Hair follicle dermal papilla cell (primary cell): ENCODE data around the gene CCL11.

DNA sequence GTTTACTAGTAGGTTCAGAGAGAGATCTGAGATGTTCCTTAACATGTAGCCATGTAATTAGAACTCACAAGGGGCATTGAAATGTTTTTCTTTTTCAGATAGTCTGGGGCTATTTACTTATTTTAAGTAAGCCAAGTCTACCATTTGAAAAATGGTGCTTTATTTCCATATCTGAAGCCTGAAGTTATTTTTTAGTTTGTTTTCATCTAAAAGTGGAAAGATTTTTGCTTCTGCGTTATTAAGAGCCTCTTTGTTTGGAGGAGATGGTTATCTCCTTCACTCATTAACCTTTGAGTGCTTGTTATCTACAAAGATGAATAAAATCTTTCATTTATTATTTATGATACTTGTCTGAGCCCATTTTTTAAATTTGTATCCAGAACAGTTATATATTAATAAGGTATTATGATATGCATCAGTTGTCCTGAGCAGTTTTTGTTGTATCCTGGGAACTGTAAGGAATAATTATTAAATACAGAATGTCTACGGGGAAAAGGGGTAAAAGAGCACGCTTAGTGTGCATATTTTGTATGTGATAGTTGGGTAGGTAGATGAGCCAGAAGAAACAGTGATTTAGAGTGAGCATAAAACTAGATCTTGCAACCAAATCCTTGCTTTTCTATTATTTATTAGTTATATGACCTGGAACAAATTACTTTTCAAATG is 31.7 kb downstream of the ZNF207 start:
- CAGE, long polyA plus RNA, result no peak

DNA sequence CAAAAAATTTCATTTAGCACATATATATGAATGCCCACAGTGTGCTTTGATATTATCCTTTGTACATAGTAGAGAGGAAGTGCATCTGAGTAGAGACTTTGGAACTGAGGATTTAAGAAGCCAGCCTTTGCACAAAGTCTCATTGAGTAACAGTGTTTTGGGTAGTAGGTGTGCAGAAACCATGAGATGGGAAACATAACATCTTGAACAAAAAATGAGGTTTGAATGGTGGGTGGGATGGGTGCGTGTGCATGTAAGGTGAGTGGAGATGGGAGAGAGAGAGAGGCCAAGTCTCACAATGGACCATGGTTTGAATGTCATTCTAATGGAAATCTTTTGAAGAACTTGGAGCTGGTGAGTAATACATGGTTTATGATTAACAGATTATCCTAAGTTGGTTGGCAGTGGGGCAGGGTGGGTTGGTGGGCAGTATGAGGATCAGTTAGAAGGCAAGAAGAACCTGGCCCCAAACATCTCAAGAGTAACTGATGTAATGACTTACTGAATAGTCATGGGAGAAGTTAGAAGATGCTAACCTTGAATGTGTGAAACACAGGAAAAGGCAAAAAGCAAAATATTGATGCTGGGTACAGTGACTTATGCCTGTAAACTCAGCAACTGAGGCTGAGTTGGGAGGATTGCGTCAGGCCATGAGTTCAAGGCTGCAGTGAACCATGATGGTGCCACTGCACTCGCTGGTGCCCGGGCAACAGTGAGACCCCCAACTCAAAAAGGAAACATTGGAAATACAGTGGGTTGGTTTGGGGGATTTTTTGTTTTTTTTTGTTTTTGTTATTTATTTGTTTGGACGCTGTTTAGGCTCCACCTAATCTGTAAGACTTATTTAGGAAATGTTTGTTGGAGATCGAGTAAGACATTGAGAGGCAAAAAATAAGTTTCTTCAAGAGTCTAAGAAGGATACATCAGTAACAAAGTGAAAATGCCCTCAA is 32.7 kb downstream of the ZNF207 start:
- CAGE, long polyA plus RNA, result no peak

DNA sequence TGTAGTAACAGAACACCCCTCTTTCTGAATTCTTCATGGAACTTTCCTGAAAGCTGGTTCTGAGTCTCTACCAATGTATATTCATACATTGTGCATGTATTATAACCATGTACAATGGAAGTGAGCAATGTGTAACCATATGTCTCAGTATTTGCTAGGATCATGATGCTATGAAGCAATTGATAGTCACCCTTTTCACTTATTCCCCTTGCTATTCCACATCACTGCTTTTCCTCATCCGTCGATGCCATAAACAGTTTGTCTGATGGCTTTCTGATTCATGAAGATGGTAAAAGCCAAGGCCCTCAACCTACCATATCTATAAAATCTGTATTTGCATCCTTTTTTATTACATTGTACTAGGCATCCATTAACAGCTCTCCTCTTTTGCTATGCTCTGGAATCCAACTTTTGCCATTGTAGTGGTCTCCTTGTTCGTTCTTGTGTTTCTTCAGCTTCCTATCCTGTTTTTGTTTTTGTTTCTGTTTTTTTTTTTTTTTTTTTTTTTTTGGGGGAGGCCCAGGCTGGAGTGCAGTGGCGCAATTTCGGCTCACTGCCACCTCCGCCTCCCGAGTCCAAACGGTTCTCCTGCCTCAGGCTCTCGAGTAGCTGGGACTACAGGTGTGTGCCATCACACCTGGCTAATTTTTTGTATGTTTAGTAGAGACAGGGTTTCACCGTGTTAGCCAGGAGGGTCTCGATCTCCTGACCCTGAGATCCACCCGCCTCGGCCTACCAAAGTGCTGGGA is 34.5 kb downstream of the ZNF207 start:
- CAGE, long polyA plus RNA, result no peak

DNA sequence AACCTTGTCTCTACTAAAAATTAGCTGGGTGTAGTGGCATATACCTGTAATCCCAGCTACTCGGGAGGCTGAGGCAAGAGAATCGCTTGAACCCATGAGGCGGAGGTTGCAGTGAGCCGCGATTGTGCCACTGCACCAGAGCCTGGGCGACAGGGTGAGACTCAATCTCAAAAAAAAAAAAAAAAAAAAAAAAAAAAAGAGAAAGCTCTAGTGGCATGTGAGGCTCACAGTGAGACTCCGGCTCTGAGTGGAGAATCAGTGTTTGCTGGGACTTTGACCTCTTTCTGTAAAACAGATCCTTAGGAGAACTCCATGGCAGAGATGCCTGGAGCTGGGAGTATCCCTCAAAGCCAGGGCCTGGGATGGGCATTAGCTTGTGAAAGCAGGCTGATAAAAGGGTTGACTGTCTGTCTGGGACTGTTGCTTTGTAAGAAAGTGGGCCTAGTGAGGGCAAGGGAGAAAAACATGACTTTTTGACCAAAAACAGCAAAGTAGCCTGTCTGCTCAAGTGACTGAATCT is 46.4 kb downstream of the ZNF207 start:
- CAGE, long polyA plus RNA, result no peak

DNA sequence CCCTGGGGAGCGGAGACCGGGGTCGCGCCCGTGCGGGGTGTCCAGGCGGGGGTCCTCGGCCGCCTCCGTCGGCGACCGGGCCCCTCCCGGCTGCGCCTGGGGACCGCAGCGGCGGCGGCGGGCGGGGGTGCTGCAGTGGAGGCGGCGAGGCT is 275 bp downstream of the CDK5R1 start:
- CAGE, long polyA plus RNA, result no peak

DNA sequence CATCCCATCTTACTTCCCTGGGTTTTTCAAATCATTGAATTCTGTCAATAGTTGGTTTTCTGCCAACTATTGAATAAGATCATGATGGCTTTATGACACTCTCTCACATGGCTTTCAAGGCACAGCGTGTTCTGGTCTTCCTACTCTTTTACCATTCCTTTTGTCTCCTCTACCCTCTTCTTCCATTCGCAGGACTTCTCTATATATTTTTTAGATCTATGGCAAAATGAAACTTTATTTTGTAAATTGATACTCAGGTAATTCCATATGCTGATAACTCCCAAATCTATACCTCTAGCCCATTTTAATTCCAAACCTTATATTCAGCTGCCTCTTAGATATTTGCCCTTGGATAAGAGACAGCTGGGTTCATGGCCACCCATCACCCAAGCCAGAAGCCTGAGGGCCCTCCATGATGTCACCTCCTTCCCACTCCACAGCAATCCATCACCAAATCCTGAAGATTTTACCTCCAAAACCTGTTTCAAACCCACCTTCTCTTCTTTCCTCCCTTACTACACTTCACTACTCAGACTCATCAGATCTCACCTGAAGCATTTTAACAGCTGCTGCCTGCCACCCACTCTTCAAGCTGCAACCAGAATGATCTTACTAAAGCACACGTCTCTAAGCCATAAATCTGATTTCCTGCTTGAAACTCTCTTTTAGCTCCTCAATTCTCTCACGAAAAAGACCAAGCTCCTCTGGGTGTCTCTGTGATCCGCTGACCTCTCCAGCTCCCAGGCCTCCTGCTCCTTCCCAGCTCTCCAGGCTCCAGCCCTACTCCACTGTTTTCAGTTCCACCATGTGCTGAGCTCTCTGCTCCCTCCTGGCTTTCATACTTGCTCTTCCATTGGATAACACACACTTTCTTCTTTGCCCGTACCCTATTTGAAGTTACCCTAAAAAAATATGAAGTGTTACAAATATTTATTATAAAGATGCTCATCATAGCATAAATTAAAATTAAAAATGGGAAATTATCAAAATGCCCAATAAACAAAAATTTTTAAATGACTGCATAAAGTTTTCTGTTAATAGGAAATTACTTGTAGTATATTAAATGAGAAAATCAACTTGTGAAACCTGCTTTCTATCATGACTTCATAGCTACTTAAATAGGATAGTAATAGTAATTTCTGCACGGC is 46.5 kb downstream of the CDK5R1 start:
- CAGE, long polyA plus RNA, result no peak

- CAGE, long polyA plus RNA, result no peak
These were observed 1.1 kb downstream of the ASIC2 start for GRCh38 chr17:33292053-33292270.

DNA sequence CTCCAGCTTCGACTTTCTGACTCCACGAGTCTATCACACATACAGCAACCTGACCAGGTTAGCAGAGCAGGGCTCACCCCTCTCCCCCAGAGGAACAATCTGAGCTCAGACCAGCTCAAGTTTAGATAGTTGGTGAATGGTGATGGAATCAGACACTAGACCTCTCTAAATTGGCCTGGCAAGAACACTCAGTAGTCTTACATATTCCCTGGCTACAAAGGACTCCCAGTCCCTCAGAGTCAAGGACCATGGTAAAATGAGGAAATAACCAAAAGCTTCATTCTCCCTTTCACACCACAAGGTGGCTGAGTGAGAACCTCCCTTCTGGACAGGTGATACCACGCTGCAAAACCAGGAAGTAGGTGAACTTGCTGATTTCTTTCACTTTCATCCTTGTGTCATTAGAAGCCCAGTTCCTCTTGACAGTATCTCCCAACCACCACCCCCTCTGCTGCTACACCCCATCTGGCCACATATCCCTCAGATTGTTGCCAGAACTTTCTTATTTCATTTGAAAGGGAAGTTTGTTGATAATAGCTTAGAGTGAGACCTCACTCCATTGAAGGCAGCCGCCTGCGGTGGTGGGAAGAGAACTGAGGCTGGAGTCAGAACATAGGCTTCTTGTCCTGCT is 290.7 kb upstream of the CCL2 start:
- CAGE, long polyA plus RNA, result no peak

DNA sequence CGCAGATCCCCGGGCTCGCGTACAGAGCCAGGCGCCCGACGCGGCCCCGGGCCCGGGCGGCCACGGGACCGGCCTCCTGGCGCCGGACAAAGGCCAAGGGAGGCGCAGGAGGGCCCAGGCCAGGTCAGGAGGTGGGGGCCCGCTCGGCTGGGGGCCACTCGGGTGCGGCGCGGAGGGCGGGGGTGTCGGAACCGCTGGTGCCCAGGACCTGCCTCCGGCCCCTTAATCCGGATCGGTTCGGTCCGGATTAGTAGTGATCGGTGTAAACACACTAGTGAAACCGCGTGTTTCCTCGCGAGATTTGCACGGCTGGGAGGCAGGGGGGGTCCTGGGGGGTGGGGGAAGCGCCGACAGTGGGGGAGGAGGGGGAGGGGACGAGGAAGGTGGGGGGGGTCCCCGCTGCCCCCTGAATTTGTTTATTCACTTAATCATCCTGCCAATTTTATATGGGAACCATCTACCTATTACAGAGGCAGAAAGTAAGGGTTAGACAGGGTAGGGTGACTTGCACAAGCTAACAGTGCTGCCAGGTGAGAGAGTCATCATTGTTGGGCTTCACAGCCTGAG is 214.9 kb upstream of the CCL2 start:
- CAGE, long polyA plus RNA, result no peak

DNA sequence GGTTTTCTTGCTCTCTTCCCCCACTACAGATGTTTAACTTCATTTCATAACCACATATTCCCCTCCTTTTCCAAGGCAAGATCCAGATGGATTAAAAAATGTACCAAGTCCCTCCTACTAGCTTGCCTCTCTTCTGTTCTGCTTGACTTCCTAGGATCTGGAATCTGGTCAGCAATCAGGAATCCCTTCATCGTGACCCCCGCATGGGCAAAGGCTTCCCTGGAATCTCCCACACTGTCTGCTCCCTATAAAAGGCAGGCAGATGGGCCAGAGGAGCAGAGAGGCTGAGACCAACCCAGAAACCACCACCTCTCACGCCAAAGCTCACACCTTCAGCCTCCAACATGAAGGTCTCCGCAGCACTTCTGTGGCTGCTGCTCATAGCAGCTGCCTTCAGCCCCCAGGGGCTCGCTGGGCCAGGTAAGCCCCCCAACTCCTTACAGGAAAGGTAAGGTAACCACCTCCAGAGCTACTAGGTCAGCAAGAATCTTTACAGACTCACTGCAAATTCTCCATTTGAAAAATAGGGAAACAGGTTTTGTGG is at the start of gene CCL11:
Gene CCL11 (plus strand): TSS at position 278 of the 544 bp plus-strand sequence.
- CAGE, long polyA plus RNA, result no peak

DNA sequence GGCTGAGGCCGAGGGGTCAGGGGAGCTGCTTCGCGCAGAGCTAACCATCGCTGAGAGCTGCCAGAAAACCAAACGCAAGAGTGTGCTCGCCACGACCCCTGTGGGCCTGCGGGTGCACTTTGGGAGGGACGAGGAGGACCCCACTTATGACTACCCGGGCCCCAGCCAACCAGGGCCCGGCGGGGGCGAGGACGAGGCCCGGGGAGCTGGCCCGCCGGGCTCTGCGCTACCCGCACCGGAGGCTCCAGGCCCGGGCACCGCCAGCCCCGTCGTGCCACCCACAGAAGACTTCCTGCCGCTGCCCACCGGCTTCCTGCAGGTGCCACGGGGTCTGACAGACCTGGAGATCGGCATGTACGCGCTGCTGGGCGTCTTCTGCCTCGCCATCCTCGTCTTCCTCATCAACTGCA is 57.9 kb downstream of the TMEM132E start:
- CAGE, long polyA plus RNA, result no peak

- CAGE, long polyA plus RNA, result no peak
These were observed 142.6 kb downstream of the TMEM132E start for GRCh38 chr17:34721954-34722389.

DNA sequence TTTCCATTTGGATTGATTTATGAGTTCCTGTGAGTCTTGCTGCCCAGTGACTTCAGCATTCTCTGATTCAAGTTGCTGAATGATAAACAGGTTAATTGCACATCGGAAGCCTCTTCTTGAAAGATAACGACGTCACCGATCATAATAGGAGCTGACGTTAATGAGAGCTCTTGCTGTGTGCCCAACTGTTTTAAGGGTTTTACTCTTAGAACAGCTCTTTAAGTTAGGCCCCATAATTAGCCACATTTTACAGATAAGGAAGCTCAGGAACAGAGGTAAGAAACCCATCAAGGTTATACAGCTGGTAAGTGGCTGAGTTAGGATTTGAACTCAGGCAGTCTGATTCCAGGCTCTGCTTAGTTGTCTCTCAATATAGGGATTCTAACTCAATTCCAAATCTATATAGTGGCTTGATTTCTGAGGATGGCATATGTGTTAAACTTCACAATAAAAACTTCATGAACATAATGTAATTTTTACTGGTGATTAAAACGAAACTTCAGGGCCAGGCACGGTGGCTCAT is 1.6 kb downstream of the LIG3 start:
- CAGE, long polyA plus RNA, result no peak

GRCh38 chr17:35017951-35018925 is 37.9 kb downstream of the LIG3 start:
- CAGE, long polyA plus RNA, result no peak

- CAGE, long polyA plus RNA, result no peak
These were observed 21.5 kb upstream of the RFFL start for GRCh38 chr17:35084988-35085373.

DNA sequence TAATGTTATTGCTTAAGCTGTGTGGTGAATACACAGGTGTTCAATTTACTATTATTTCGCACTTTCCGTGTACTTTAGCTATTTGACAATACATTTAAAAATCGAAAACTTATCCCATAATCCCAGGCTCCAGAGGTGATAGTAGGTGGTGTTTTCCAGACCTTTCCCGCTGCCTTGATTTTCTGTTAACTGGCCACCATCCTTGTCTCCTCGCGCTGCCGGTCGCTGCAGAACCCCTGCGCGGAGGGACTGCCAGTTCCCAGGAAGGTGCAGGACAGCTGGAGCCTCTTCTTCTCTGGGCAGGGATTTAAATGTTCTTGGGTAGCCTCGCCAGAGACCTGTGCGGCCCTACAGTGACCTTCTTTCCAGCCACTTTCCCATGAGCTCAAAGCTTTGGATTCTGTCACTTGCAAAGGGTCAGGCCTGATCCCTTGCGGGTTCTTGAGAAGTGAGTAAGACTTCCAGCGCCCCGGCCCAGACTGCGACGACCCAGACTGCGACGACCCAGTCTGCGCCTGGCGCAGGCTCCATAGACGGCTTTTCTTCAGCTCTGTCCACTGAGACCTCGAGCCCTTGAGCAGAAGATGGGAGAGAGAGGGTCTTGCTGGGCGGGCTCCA is 1.4 kb upstream of the SLFN5 start:
- CAGE, long polyA plus RNA, result no peak

- CAGE, long polyA plus RNA, result no peak
These were observed 1.5 kb downstream of the SLFN5 start for GRCh38 chr17:35244192-35244895.

DNA sequence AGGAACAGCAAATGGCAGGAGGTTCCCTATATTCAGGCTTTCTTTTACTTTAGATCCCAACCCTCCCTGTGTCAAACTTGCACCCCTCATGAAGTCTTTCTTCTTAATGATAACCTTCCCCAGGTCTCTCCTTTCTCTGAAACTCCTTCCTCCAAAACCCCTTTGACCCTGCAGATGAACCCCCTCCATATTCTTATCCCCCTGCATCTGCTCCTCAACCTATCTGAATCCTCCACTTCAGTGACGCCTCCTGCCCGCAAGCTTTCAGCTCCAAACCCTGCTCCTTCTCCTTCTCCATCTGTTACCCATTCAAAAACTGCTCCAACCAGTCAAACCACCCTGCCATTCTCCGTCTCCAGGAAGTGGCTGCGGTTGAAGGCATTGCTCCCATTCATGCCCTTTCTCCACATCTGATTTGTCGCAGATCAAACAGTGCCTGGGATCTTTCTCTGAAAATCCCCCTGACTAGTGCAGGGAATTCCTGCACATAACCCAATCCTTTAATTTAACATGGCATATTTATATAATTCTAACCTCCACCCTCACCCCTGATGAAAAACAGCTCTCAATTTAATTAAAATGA is 56.2 kb downstream of the SLFN5 start:
- CAGE, long polyA plus RNA, result no peak

DNA sequence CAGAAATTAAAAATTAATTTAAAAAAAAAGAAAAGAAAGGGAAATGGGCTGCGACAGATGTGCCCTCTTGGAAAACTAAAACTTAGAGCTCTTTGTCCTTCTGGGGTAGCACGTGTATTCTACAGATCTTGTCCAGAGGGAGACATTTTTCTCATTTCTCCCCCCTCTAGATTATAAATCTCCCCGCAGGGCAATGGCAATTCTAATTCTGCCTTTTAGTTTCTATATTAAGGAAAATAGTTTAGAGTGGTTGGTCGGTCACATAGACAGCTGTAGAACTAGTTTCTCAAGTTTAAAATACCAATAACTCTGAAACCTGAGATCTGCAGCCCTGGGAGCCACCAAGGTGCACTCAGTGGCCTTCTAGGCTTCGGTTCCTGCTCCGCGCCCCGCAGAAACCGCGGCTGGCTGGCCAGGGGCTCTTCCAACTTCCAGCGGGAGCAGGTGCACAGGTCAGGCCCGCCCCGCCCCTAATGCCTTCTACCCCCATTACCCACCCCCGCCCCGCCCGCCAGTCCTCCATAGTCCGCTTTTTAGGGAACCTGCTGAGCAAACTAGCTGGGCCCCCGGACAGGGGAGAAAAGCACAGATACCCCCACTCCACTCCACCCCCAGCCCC is 536 bp downstream of the SLFN11 start:
- CAGE, long polyA plus RNA, result no peak

GRCh38 chr17:35470094-35470645 is 21.6 kb upstream of the SLFN13 start:
- CAGE, long polyA plus RNA, result no peak